ENCODE measurements around the genes ACP7 and LRFN1.

GRCh38 chr19:38663186-38663786 lies 15.8 kb downstream of the ACTN4 start:
- PRO-cap: unidirectional peak, plus-strand start at chr19:38663457

- PRO-cap: no peak
Observed at GRCh38 chr19:38671601-38672312, 24.3 kb downstream of the ACTN4 start.

DNA sequence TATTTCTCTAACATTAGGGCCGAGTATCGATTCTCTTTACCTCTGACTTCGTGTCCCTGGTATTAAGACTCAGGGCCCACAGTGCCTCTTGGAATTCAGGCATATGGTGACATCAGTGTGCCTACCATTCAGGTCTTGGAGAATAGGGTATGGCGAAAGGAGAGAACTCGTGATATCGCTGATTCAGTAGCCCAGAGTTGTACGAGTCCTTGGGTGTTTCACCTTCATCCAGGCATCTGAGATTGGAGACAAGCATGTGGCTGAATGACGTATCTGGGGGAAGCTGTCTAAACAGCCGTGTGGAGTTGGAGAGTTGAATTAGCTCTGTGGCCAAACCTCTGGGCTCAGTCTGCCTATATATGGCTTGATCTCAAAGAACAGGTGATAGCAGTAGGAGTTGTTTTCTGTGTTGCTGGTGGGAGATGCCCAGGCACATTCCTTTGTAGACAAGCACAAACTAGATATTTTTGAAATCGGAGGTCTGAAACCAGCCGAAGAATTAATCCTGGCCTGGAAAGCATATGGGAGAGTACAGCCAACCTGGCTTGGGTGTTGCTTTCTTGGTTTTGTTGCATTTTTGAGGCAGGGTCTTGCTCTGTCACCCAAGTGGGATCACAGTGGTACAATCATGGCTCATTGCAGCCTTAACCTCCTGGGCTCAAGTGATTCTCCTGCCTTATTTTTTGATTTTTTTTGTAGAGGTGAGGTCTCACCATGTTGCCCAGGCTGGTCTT lies 27.4 kb downstream of the ACTN4 start:
- PRO-cap: bidirectional peak, plus-strand start at position 316 of the sequence, minus-strand start at position 238 of the sequence

DNA sequence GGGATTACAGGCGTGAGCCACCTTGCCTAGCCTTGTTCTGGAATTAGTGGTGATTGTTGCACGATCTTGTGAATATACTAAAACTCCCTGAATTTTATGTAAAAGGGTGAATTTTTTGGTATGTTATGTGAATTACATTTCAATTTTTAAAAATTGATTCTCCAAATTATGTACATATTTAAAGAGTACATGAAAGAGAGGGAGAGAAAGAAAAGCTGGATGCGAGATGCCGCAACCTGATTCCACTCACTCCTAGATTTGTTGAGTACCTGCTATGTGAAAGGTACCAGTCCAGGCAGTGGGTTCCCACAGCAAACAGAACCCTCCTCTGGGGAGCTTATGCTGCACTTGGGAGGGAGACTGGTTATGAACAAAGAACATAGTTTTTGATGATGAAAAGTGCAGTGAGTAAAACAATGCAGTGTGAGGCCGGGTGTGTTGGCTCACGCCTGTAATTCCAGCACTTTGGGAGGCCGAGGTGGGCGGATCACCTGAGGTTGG lies 43.3 kb downstream of the ACTN4 start:
- PRO-cap: no peak

DNA sequence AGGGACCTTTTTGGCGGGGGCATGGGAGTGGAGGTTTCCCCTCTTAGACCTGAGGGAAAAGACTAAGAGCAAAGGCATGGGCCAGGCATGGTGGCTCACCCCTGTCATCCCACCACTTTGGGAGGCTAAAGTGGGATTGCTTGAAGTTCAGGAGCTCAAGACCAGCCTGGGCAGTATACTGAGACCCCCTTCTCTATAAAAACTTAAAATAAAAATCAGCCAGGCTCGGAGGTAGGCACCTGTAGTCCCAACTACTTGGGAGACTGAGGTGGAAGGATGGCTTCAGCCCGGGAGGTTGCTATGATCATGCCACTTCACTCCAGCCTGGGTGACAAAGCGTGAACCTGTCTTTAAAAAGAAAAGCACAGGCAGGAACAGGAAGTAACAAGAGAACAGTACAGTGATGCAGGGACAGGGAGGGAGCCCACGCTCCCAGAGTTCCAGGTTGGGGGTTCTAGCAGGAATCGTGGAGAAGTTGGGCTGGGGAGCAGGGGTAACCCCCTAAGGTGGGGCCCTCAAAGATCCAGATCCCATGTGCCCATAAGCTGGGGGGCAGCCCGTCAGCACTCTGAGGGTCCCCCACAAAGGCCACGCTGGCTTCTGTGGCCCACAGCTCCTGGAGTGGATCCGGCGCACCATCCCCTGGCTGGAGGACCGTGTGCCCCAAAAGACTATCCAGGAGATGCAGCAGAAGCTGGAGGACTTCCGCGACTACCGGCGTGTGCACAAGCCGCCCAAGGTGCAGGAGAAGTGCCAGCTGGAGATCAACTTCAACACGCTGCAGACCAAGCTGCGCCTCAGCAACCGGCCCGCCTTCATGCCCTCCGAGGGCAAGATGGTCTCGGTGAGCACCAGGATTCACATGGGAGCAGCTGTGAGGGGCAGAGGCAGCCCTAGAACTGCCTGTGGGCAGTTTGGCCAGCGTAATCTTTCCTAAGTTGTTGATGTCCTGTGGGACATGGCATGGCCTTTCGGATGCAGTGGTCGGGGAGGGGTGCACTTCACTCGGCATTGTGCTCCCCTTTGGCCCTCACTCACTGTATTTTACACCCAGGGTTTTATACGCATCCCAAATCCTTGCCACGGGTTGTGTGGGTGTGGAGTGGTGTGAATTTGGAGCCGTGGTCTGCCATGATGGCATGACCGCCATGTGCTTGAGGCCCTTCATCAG lies 27.4 kb downstream of the CAPN12 start:
- PRO-cap: no peak

- PRO-cap: no peak
Observed at GRCh38 chr19:38733607-38734696, 10.3 kb downstream of the CAPN12 start.

- PRO-cap: no peak
Observed at GRCh38 chr19:38804003-38804635, 8.6 kb downstream of the LGALS4 start.

DNA sequence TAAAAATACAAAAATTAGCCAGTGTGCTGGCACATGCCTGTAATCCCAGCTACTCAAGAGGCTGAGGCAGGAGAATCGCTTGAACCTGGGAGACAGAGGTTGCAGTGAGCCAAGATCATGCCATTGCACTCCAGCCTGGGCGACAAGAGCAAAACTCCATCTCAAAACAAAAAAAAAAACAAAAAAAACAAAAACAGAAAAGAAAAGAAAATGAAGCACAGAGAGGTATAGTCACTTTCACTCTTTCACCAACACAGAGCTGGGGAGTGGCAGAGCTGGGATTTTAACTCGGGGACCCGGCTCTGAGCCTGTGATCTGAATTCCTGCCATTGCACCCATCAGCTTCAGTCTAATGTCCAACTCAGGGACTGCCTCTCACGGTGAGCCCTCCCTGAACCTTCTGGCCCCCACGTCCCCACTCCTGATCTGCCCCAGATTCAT lies 874 bp downstream of the LGALS4 start:
- PRO-cap: no peak

GRCh38 chr19:38812292-38812655 lies 471 bp downstream of the LGALS4 start:
- PRO-cap: no peak

DNA sequence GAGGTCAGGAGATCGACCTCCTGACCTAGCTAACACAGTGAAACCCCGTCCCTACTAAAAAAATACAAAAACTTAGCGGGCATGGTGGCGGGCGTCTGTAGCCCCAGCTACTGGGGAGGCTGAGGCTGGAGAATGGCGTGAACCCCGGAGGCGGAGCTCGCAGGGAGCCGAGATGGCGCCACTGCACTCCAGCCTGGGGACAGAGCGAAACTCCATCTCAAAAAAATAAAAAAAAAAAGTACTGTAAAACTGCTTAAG lies 1.3 kb upstream of the ECH1 start:
- PRO-cap: no peak

GRCh38 chr19:38836311-38837486 lies 5.1 kb upstream of the ECH1 start:
- PRO-cap: no peak

DNA sequence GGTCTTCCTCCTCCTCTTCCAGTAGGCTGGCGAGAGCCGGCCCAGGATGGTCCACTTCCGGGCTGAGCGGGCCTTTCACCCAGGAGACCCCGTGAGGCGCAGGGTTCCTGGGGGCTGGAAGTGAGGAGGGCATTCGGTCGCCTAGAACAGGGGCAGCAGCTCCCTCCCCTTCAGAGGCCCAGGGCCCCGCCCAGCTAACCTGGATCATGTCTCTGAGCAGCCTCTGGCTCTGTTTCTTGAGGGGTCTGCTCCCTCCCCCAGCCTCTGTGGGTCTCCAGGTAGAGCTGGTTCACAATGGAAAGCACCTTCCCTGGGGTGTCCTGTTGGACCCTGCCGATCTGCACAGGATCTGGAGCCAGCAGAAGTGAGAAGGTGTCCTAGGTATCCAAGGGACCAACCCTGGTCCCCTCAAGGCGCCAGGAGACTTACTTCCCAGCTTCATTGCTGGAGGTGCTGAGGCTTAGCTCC lies 7.2 kb downstream of the RINL start:
- PRO-cap: no peak

DNA sequence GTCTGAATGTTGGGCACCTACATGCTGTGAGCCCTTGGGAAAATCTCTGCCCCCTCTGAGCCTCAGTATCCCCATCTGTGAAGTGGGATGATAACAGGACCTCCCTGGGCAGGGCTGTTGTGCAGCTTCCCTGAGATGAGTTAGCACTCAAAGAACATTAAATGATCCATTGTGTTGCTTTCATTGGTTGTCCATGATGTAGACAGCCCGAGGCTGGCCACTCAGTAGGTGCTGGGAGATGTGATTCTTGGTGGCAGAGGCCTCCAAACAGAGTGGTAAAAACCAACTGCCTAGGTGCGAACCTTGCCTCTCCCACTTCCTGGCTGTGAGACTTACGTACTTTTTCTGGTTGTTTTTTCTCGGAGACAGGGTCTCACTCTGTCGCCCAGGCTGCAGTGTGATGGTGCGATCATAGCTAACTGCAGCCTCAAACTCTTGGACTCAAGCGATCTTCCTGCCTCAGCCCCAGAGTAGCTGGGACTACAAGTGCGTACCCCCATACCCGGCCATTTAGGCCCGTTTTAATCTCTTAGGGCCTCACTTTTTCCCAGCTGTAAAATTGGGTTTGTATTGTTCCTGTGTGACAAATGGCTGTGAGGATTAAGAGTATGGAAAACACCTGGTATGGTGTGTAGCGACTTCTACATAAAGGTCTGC lies 6.1 kb downstream of the SARS2 start:
- PRO-cap: no peak

DNA sequence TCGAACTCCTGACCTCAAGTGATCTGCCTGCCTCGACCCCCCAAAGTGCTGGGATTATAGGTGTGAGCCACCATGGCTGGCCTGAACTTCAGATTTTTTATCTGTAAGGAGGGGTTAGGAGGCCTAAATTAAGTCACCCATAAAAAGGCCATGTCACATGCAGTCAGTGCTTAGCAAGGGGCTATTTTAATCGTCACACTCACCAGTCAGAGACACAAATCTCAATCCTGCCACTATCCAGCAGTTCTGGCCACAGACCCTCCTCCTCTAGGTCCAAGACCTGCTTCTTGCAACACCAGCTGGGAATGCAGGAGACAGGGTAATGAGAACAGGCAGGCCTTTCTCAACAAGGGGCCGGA lies 1.5 kb downstream of the FBXO27 start:
- PRO-cap: no peak

DNA sequence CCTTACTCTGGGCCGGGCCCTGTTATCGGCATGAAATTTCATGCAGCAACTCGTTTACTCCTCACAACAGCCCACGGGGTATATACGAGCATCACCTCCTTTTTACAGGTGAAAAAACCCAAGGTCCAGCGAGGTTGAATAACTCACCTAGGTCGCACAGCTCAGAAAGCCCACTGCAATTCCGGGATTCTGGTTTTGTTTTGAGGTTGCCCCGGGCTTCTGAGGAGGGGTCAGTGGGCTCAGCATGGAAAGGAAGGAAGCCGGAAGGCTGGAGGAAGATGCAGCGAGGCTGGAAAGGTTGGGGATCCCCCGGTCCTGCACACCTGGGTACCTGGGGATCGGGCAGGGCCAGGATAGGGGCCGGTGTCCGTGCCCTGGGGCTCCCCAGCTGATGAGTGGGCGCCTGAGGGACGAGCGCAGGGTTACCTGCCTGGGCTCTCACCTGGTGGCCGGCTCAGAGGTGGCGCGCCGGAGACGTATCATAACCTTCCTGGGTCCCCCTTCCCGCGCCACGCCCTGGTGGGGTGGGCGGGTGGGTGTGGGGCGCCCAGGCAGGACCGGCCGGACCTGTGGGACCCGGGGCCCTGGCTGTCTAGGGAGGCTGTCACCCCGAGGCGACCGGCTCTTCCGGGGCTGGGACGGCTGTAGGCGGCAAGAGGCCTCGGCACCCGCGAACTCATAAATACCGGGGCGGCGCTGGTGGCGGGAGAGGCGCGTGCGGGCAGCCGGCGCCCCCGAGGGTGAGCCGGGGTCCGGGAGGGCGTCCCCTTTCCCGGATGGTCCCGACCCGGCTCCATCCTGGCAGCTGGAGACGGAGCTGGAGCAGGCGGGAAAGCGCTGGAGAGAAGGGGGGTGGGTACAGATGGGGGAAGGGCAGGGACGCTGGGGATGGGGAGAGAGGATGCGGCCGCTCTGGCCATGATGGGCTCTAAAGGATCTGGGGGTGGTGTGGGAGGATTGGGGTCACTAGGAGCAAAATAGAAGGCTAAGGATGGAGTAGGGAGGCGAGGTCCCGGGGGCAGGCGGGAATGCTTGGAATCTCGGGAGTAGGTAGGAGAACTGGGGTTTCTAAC lies at the start of gene ACP7:
Gene ACP7, plus strand, starts transcription at position 708 of the 1,073 bp plus-strand sequence.
- PRO-cap: no peak

GRCh38 chr19:39123997-39124601 lies 1.5 kb upstream of the PAK4 start:
- PRO-cap: no peak

- PRO-cap: no peak
Observed at GRCh38 chr19:39145507-39146184, 20.1 kb downstream of the PAK4 start.

DNA sequence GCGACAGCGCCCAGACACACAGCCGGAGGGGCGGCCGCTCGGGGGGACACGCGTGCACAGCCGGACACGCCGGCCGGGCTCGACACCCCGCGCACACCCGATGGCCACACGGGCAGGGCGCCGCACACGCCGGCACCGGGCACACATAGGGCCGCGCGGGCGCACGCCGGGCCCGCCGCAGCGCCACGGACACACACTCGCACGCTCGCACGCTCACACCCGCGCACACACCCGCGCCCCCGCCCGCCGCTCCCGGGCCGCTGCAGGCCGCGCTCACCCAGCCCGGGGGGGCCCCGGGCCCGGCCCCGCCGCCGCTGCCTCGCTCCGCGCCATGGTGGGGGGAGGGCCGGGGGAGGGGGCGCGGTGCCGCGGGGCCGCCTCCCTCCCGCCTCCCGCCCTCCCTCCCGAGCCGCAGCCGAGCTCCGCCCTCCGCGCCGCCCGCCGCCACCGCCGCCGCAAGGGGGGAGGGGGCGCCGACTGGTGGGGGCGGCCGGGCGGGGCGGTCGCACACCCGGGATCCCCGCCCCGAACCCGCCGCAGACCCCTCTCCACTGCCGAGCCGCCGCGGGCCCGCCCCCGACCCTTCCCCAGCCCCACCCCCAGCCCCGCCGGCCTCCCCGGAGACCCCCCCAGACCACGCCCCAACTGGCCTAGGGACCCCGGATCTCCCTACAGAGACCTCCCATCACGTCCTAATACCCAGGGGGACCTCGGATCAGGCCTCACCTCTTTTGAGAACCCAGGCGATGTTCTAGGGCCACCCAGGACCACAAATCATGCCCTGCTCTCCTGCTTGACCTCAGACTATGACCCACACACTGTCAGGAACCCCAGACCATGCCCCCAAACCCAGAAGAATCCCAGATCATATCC lies at the start of gene LRFN1:
Gene LRFN1, minus strand, starts transcription at position 348 of the 873 bp plus-strand sequence.
- PRO-cap: bidirectional peak, plus-strand start at position 476 of the sequence, minus-strand start at position 301 of the sequence

DNA sequence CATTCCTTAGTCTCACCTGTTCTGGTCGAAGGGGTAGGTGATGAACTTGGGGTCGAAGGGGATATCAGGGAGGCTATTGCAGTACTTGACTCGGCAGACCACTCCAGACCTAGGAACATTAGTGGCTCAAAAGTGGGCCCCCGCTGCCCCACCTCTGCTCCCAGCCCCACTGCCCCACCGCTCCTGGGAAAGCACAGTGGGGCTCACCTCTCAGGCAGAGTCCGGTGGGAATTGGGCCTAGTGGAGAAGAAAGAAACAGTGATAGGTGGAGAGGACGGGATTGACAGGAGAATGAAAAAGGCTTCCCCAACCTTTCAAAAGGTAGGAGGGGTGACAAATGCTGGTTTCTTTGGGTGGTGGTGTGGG lies 870 bp downstream of the PAF1 start:
- PRO-cap: no peak

GRCh38 chr19:39406965-39407485 lies 378 bp downstream of the ZFP36 start:
- PRO-cap: bidirectional peak, plus-strand start at chr19:39407293, minus-strand start at chr19:39407222

All from right common carotid artery plus branches (tissue), 1 donor.